SP-49 (cell line): ENCODE measurements around a stretch of chr6.

DNA sequence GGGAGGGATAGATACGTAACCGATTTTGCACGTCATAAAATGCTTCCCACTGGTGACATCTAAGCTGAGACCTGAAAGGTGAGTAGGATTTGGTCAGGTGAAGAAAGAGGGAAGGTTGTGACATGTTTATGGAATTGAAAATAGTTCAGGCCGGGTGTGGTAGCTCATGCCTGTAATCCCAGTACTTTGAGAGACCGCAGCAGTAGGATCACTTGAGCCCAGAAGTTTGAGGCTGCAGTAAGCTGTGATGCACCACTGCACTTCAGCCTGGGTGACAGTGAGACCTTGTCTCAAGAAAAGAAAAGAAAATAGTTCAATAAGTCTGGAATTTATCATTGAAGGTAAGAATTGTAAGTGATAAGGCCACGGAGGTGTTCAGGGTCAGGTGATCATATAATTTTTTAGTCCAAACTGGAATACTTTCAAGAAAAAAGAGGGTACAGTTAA is 25.8 kb downstream of the SNX9 start:
- PRO-cap: no peak

GRCh38 chr6:157882114-157883018 is 59.3 kb downstream of the SNX9 start:
- PRO-cap: no peak

DNA sequence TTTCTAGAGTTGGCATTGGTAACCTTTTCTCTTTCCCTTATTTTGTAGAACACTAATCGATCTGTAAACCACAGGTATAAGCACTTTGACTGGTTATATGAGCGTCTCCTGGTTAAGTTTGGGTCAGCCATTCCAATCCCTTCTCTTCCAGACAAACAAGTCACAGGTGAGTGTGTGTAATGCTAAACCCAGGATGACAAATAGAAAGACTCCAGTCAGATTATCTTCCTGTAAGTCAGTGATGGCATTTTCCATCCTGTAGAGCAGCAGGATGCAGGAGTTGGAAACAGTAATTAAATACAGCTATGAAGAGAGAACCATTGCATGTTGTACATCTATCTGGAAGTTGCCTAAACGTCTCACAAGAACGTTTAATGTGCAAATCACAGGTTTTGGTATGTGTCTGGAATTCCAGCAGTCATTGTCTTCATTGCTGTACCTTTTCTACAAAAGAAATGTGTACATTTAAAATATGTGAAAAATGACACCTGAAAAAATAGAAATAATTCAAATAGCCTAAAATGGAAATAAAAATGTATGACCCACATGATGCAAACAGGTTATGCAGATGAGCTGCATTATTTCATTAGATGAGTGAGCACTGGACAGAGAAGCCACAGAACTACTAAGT is 71.7 kb upstream of the SYNJ2 start:
- PRO-cap: no peak

- PRO-cap: no peak
Measured at GRCh38 chr6:157966975-157967560, 14.6 kb upstream of the SYNJ2 start.

DNA sequence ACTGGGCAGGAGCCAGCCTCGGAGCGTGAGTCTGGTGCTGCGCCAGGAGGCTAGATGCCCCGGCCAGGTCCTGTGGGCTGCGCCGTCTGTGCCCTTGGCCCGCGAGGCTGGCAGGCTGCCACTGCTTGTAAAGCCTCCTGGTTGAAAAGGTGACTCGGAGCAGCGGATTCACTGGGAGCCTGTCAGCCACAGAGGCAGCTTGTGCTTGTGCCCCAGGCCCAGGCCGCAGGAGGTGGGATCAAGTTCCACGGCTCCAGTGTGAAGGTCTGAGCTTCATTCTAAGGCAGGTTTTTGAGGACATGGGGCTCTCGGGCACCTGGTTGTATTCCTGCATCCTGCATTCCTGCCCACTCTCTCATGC is 8.3 kb downstream of the SYNJ2 start:
- PRO-cap: no peak

- PRO-cap: no peak
Measured at GRCh38 chr6:158025833-158026422, 44.3 kb downstream of the SYNJ2 start.

DNA sequence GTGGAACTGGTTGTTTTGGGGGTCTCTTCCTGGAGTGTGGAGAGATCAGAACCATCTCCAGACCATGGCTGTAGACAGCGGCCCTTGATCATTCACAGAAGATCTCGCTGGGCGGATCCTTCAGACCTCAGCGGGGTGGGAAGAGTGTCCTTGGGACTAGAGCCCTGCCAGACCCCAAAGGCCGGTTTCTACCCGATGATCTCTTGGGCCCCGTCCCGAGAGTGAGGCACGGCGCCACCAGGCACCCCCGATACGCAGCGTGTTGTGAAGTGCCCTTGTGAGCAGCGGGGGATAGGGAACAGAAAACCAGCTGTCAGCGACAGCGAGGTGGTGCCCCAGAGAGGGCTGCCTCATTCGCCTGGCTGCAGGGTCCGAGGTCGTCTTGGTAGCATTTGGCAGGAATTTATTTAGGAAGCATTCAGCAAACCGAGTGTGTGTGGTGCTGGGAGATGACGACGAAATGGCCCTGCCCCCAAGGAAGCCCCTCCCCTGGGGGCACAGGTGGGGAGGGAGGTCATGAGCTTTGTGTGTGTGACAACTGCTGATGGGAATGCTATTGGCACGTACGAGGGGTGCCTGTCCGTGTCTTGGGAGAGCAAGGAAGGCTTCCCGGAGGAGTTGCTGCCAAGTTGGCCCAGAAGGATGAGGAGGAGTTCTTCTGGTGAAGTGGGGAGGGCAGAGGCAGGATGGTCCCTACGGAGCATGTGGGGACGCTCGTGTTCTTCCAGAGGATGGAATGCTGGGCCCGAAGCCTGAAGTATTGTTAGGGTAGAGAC is 45.7 kb downstream of the SYNJ2 start:
- PRO-cap: no peak

DNA sequence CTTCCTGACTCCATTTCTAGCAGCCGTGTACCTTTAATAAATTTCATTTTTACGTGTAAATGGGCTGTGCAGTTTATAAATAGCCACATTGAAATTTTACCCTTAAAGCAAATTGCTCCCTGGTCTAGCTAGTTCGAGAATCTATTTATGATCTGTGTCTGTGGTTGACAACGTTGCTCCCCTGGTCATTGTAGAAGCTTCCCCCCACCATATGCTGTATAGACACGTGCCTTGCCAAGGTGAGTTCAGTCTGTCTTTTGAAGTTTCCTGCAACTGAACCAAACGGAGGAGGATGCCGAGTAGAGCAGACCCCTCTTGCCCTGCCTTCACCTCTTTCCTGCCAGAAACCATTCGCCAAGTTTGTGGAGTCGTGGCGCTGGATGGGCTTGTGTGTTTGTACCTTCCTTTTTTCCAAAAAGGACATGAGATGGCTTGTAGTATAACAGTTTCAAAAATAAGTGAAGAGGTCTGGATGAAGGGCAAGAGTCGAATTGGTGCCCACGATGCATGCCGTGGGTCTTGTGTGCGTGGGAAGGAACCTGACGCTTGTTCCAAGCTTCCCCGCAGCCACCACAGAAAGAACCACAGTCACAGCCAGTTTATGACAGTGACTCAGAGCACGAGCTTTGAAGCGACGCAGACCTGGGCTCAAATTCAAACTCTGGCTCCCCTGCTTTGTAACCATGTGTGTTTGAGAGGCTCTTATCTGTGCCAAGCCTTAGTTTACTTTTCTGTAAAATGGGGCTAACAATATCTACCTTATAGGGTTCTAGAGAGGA is 65.2 kb downstream of the SYNJ2 start:
- PRO-cap: no peak

DNA sequence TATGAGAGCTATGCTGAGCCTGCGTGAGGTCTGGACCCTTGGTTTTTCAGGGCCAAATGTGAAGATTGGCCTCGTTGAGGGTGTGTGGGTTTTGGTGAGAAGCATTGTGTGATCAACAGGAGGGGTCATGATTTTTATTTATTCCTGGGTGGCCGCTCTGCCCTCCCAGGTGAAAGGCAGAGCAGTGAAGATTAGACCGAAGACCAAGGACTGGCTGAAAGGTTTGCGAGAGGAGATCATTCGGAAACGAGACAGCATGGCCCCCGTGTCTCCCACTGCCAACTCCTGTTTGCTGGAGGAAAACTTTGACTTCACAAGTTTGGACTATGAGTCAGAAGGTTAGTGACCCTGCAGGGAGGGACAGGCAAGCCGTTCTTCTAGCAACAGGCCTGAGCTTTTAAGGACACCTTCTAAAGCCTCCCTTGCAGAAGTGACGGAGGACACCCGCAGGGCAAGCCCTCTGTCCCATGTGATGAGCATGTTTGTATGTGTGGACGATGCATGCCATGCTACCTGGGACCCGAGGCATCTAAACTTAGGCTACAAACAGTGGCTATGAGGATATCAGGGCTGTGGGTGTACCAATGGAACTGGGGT is 84.7 kb downstream of the SERAC1 start:
- PRO-cap: no peak

DNA sequence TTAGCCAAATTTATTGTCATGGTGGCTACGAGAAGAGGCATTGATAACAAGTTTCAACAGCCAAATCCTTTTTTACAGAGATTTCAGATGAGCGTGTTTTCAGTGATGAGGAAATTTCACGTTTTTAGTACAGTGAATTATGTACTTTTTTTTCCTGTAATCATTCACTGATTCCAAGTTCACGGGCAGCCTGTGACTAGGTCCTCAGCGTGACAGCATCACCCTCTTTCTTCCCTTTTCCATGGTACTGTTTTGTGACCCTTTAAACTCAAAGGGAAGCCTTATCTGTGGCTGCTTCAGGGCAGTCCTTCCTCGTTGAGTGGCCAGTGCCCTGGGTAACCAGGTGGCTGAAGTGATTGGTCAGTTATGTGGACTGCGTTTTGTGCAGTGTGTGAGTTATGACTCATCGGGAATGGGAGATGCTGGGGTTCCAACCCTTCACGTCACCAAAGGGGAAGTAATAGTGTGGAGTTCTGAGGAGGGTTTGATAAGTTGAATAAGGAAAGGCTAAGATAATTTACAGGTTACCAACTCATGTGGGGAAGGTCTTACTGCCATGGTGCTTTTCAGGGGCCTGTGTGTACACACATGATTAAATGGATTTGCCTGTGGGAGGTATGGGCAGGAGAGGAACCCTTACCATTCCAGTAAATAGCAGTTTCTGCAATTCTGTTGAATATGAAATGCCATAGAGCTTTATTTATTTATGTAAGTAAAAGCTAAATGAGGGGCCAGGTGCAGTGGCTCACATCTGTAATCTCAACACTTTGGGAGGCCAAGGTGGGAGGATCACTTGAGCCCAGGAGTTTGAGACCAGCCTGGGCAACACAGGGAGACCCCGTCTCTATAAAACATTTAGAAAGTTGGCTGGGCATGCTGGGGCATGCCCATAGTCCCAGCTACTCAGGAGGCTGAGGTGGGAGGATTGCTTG is 12.2 kb downstream of the DYNLT1 start:
- PRO-cap: no peak

- PRO-cap: no peak
Measured at GRCh38 chr6:158771642-158772538, 47.3 kb downstream of the EZR start.

DNA sequence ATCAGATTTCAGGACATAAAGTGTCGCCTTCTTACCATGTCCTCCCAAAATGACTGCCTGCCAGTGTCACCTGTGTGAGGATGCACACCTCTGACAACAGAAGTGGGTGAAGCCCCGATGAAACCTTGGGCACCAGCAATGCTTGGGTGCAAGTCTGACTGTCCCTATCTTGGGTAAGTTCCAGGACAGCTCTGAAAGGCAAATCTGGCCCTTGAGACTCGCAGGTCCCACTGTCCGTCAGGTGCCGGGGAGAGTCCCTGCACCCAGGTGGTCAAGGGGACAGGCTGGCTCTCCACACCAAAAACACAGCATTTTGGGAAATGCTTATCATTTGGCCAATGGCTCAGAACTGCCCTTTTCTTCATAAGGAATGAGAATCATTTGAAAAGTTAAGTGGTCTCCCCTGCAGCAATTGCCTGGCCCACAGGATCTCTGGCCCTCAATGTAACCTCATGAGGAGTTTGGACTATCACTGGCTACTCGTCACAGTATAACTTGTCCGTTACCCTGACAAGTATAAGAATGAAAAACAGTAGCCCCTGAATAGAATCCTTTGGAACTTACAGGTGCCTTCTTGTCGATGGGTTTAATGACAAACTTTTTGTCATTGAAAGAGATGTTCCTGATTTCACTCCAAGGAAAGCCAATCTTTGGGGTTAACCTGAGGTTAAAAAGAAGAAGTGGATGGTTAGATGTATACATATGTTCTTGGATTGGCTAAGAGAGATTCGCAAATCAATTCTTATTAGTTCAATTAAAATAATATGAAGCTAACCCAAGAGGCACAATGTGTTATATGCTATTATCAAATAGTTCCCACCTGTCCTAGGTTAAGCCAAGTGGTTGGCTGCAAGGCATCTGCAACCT is 43.1 kb downstream of the EZR start:
- PRO-cap: no peak

DNA sequence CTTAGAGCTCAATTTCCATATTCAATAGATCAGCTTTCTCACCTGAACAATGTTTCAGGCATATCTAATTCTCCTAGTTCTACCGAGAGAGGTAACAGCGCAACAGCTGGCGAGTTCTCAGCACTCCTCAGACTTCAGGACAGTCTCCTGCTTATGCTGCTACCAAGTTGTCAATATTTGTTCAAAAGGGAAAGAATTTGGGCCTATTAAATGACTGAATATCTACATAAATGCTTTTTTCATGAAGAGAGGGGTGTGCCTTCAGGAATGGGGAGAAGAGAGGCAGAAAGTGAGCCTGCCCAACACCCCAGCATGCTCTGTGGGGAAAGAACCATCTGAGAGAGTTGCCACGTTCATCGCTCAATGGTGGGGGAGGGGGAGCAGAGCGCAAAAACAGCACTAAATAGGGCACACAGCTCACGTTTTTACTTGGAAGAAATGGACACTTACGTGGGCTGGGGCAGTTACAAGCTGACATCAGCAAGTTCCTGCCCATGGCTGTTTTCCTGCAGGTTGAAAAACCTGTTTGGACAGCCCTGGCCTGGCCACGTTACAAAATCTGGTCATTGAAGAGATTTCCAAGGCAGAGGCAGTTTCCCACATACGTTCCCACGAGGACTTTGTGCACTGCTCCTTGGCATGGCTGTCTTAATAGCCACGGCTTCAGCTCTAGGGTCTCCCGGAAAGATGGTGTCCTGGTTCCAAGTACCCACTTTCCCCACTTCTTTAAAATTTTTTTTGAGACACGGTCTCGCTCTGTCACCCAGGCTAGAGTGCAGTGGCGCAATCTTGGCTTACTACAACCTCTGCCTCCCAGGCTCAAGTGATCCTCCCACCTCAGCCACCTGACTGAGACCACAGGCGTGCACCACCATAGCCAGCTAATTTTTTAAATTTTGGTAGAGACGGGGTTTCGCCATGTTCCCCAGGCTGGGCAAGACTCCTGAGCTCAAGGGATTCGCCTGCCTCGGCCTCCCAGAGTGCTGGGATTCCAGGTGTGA is 37.8 kb downstream of the EZR start:
- PRO-cap: no peak

- PRO-cap: no peak
Measured at GRCh38 chr6:158784430-158785717, 34.3 kb downstream of the EZR start.

DNA sequence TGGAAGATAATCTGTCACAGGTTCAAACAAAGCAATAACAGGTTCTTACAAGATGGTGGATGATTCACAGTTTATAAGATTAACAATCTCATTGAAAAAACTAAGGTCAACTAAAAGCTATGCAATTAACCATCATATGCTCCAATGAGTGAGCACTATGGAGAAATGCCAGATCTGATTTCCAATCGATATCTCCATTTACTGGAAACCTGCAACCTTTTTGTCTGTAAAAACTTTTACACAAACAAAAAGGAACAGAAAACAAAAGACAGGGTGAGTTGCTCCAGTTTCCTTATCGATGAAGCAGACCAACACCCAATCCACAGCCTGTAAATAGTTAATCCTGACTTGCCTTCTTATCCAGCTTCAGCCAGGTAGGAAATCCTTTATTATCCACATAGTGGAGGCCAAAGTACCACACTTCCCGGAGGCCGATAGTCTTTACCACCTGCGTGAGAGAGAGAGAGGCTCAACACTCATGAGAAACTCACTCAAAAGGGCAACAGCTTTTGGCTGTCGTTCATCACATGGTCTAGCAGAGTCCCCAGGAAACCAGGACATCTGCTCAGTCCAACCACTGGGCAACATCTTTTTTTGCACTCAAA is 32.3 kb downstream of the EZR start:
- PRO-cap: no peak

- PRO-cap: no peak
Measured at GRCh38 chr6:158800981-158801361, 18.2 kb downstream of the EZR start.

DNA sequence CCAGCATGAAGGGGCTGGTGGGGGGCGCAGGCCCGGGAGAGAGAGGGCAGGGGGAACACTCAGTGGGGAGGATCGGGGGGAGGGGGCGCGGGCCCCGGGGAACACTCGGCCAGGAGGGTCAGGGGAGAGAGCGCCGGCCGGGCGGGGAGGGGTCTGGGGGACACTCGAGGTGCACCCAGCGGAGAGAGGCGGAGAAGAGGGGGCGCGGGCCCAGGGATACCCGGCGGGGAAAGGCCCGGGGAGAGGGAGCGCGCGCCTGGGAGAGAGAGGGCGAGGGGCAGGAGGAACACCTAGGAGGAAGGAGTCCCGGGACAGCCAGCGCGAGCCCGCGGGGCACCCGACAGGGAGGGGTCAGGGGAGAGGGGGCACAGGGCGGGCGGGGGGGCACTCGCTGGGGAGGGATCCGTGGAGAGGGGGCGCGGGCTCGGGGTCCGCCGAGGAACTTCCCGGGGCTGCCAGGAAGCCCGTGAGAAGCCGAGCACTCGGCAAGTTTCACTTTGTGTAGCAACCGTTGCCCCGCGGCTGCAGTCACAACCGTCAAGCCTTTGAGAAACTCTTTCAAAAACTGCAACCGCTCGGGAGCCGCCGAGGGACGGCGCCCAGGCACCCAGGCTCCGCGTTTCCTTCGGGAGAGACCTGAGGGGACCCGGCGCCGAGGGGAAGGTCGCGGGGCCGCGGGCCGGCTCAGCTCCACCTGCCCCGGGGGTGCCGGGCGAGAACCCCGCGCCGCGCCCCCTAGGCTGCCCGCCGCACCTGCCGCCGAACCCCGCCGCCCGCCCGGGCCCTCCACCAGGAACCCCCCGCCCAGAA is 490 bp downstream of the EZR start:
- PRO-cap: unidirectional peak, plus-strand start at position 561 of the sequence

- PRO-cap: no peak
Measured at GRCh38 chr6:158849773-158850487, 30.8 kb upstream of the EZR start.

DNA sequence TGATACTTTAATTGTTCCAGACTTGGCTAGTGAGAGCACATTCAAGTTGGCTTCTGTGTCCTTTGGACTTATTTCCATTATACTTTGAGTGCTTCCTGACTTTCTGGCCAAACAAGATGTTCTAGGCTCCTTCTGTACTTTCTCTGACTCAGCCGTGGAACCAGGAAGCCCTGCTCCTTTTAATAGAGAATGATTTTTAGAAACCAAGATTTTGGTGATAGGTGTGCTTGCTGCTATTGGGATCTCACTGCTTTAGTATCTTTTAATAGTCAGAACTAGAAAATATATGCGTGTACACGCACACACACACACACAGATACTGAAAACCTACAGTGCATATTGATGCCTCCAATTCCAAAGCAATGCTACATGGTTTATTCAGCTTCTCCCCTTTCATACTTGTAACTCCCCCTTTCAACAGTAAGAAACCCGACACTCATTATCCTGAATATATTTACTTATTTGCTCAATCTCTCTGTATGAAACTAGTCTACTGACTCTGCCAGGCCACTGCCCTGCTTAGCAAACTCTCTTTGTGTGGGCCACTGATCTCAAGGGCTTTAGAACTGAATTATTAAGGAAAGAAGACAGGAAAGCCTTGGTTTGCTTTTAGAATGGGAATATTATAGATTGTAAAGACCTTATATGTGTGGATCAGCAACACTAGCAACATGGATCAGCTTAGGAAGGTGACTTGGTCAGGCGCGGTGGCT is 42.7 kb upstream of the EZR start:
- PRO-cap: no peak

GRCh38 chr6:158865318-158866212 is 46.4 kb upstream of the EZR start:
- PRO-cap: no peak